Cytotoxic T cell (primary cell): ENCODE measurements around a stretch of chr1.

DNA sequence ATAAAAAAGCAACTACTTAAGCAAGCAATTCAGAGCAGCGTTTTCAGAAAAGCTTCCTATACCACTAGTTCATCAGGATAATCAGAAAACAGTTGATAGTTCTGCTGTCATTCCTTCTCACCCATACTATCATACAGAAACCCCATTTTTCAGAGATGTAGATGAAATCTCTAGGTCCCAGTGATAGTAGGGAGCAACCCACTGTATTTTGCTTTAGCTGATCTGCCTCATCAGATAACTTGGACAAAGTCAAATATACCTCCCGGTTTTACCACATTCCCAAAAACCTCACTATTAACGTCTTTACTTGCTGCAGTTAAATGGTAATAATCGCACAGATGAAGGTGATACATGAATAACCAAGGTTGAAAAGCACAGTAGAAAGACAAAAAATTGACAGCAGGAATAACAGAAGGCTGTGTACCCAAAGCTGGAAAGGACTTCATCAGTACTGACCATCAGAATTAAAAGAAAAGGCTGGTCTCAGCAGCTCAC lies 13.3 kb downstream of the ZNF644 start:
- PRO-cap, 2 experiments, result no peak in any of the 2 experiments

DNA sequence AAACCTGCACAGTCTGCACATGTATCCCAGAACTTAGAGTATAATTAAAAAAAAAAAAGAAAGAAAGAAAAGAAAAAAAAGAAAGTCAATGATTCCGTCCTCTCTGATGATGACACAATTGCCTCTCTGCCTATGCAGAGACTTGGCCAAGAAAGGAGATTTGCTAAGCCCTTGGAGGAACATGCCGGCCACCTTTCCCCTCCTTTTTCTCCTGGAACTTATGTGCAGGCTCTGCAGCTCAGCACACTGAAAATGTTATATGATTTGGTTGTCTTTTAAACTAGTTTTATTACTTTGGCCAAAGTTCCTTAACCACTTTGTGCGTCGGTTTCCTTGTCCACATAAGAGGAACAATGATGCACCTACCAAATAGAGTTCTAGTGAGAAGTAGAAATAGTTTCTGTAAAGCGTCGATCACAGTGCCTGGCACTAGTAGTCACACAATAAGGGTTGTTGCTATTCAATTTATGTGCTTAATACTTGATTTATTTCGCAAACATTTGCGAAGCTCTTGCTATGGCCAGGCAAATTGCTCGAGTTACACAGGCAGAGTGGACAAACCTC lies 111.5 kb upstream of the ZNF644 start:
- PRO-cap, 2 experiments, result no peak in any of the 2 experiments

DNA sequence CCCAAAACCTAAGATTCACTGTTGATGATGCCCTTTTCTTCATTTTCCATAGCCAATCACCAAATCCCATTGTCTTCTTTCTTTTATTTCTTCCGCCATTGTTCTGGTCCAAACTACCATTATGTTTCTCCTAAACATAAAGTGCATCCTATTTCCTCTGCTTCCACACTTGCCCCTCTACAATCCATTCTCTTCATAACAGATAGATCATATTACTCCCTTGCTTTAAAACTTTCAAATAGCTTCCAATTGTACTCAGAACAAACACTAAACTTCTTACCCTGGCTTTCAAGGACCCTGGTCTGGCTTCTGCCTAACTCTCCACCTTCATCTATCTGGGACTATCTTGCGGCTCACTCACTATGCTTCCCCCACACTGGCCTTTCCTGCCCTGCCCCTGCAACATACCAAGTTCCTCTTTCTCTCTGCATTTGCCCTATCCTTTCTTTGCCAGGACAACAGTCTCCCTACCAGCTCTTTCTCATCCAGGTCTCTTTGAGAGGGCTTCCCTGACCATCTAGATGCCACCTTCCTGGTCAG lies 882 bp upstream of the CDC7 start:
- PRO-cap, 2 experiments, result no peak in any of the 2 experiments

DNA sequence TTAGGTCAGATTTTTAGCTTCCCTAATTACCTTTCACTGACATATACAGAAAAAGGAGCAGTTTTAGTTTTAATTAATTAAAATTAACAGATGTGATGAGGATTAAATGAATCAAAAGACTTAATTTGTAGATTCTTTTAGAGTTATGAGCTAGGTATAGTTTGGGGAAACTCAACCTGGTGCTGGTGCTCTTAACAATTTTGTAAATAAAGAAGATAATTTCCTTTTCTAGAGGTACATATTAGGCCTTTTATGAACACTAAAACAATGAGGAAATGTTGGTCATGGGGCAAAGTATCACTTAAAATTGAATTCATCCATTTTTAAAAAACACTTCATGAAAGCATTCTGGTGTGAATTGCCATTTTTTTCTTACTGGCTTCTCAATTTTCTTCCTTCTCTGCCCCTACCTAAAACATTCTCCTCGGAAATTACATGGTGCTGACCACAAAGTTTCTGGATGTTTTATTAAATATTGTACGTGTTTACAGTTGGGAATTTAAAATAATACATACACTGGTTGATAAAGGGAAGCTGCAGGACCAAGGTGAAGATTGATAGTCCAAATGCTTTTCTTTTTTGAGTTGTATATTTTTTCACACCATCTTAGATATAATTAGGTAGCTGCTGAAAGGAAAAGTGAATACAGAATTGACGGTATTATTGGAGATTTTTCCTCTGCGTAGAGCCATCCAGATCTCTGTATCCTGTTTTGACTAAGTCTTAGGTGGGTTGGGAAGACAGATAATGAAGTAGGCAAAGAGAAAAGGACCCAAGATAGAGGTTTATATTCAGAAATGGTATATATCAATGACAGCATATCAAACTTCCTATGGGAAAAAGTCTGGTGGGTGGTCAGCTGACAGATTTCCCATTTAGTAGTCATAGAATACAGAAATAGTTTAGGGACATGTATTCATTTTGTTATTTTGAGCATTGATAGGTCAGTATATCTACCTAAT lies 24.3 kb downstream of the CDC7 start:
- PRO-cap, 2 experiments, result no peak in any of the 2 experiments

DNA sequence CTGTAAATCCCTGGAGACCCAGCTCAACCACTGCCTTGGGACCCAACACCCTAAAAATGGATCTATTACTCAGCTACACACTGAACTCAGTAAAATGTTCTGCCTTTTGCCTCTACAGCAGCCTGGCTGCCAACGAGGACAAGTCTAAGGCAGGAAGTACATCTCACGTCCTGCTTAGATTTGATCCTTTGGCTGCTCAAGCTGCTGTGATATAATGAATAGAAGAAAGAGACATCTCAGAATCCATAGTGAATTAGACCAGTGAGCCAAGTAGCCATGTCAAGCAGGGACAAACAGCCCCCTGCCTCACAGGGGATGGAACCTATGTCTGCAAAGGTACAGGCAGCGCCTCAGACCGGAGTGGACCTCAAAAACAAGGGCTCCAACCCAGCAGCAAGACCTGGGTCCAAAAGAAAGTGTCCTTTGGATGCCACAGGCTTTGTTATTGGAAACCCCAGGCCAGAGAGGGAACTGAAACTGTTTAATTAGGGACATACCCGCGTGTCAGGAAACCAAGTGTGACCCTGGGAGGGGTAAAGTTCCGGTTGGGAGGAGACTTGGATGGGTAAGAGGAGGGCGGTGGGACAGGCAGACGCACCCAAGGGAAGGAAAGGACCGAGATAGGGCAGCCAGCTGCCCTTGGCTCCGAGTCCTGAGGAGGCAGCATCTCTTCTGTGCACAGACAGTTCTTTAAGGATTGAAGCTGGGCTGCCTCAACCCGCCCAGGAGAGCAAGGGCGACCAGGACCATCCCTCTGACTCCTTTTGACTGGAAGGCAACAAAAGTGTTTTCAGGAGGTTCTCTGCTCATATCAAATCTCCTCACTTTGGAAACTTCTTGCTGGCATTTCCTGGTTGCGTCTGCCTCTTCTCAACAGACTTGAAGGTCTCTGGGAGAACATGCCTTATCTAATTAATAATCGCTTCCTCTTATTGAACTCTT lies 71.3 kb downstream of the CDC7 start:
- PRO-cap, 2 experiments, result no peak in any of the 2 experiments

DNA sequence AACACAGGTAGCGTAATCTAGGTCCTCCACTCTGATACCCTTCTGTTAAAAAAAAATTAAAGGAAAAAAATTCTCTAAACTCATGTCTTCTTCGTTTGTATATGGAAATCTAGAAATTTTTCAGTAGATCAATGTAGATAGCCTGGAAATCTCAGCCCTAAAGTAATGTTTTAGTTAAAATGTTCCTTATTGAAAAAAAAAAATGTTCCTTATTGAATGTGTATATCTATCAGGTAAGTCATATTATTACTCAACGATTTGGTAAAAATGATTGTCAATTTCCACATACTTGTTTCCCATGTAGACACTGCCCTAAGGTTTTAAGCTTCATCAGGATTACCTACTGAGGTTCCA lies 181.2 kb downstream of the CDC7 start:
- PRO-cap, 2 experiments, result no peak in any of the 2 experiments

- PRO-cap, 2 experiments, result no peak in any of the 2 experiments
These were observed 80.6 kb downstream of the TGFBR3 start for GRCh38 chr1:91805299-91805836.

- PRO-cap, 2 experiments, result no peak in any of the 2 experiments
These were observed 20.3 kb downstream of the GLMN start for GRCh38 chr1:92278213-92279082.

- PRO-cap, 2 experiments, result no peak in any of the 2 experiments
These were observed 60.6 kb downstream of the RPAP2 start for GRCh38 chr1:92359419-92359859.

DNA sequence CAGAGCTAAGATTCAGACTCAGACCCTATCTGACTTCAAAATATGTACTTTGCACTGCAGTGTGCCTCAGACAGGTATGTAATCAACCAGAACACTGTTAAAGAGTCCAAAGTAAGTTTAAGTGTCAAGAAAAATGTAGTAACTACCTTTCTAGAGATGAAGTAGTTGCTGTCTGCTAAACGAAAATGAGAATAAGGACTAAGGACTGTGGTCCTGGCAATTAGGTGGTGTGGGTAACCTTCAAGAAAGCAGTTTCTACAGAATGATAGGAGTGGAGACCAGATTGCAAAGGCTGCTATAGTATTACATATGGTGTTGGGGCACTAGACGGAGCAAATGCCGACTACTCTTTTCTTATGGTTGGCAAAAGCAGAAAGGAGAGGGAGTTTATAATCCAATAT lies 61.2 kb downstream of the RPAP2 start:
- PRO-cap, 2 experiments, result no peak in any of the 2 experiments

- PRO-cap, 2 experiments, result peak in 2 of 2 experiments; most common plus-strand start chr1:92483409 (in 2); most common minus-strand start chr1:92483305 (in 2)
These were observed 3.8 kb downstream of the GFI1 start for GRCh38 chr1:92482882-92483465.

DNA sequence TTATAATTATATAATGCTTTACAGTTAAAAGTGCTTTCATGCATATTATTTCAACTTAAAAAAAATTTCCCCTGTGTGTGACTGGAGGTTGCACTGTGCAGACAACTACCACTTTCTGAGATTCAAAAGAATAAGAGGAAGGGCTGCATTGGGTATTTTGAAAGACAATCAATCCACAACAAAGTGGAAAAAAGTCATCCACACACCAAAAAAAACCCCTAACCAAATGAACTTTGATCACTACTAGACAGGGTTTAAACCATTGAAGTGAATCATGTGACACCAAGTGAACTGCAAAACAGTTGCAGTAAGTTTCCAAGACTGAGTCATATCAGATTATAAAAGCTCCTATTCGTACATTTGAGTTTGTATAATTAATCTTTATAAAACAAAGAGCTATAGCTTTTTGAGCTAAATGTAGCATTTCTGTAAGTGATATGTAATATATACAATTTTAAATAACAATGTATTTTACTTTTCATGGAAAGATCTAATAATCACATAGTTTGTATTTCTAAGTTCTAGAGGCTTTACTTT lies 50.3 kb upstream of the GFI1 start:
- PRO-cap, 2 experiments, result peak in 2 of 2 experiments; most common plus-strand start position 301 of the sequence (in 2); most common minus-strand start position 132 of the sequence (in 1)

GRCh38 chr1:92542089-92542691 lies 55.5 kb upstream of the GFI1 start:
- PRO-cap, 2 experiments, result no peak in any of the 2 experiments

GRCh38 chr1:92694273-92694586 lies 90.7 kb downstream of the EVI5 start:
- PRO-cap, 2 experiments, result no peak in any of the 2 experiments

DNA sequence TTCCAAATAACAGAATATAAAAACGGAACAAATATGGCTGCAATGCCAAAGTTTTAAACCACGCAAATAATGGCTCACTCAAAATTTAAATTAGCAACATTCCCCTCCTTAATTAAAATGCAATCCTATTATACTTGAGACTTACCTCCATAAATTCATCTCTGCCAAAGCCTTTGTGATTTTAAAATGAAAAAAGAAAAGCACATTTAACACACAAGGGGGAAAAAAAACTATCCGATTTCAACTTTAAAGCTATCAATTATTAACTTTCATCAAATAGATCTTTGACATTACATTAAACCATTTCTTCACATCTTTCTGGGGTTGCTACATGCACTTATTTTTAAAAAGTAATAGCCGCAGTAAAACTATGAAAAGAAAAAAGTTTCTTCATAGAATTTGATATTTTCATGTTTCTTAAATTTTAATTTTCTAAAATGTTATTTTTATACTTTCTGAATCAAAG lies 71.0 kb downstream of the EVI5 start:
- PRO-cap, 2 experiments, result no peak in any of the 2 experiments

GRCh38 chr1:92755307-92756210 lies 29.3 kb downstream of the EVI5 start:
- PRO-cap, 2 experiments, result no peak in any of the 2 experiments

DNA sequence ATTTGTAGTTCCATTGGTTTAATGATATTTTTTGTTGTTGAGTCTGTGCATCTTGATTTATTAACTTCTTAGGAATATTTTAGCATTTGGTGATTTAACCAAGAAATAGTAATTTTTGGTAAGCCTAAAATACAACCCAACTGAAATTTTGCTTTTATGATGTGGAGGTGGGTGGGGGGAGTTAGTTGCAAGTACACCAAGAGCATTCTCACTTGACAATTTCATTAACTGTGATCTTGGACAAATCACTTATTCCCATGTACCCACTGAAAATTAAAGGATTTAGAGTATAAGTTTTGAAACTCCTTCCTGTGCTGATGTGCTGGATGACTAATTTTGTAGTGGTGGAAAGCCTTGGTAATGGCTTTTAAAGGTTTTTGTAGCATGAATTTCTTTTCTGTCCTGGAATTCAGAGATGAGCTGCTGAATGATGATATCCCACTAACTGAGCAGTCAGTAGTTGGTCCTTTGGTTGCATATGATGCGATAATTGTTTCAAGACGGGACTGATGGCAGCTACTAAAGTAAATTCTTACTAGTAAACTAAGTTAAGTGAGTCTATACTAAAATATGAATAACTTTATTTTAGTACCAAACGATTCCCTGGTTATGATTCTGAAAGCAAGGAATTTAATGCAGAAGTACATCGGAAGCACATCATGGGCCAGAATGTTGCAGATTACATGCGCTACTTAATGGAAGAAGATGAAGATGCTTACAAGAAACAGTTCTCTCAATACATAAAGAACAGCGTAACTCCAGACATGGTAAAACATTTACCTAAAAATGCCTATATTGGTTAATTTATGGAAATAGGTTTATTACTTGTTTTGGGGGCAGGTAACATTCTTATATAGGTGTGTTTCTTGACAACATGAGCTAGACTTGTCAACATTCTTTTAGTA lies 5.3 kb downstream of the RPL5 start:
- PRO-cap, 2 experiments, result peak in 1 of 2 experiments; most common plus-strand start position 424 of the sequence (in 1)

DNA sequence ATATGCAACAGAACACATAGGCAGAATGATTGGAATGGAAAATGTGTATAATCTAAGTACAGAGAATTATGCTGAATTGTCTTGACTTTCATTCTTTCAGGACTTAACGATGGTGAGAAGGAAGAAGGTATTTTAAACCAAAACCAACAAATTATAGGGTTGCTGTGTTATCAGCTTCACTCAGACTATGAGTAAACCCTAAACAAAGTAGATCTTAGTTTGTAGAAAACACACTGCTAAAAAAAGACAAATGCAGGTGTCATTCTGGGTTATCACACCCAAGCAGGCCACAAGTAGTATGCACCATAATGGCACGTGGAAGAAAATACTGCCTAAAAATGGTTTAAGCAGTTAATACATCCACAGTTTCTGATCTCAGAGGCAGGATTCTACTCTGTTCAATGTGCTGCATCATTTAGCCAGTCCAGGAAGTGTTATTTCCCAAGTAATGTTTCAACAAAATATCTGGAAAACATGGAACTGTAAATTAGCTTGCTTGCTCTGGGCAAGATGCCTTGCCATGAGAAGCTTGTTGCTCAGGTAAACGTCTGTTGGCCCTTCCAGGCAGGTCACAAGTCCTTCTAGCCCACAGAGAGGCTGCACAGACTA lies 4.2 kb downstream of the DIPK1A start:
- PRO-cap, 2 experiments, result peak in 1 of 2 experiments; most common minus-strand start position 189 of the sequence (in 1)

GRCh38 chr1:92995481-92995937 lies 34.2 kb upstream of the DIPK1A start:
- PRO-cap, 2 experiments, result no peak in any of the 2 experiments

DNA sequence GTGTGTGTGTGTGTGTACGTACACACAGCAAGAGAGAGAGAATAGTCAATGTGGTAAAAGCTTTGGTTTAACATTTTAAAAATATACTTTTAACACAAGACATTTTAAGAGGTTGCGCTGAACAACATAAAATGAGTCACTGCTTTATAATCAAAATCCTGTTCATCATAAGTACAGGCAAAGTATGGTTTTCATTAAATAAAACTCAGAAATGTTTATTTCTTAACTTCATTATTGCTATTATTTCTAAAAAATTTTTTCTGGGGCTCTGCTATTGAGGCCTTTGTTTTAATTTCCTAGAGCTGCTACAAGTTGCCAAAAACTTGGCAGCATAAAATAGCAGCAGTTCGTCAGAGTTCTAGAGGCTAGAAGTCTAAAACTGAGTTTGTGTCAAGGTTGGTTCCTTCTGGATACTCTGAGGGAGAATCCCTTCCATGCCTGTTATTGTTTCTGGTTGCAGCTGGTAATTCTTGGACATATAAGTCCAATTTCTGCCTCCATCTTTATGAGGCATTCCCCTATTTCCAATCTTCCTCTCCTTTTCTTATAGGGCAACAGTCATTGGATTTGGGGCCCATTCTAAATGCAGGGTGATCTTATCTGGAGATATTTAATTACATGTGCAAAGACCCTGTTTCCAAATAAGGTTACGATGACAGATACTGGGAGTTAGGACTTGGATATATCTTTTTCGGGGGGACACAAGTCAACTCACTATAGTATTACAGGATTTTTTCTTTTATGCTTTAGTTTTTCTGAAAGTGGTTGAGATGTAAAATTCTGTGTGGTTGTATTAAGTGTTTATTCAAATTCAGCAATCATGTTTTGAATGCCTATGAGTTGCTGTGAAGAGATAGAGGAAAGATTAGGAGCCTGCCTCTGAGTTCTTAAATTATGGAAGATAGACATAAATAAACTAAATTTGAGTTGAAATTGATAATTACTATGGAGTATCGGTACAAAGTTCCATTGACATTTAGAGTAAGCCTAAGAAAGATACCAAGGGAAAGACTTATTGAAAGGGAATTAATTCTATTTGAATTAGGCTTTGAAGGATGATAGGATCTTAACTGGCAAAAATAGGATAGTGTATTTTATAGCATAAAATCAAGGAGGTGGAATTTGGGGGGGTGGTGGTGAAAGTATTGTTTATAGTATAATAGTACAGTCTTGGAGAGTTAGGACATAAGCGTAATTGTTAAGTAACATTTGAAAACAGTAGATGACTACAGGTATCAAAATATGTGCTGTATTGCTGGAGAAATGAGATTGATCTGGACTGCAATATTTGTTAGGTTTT lies 33.6 kb downstream of the TMED5 start:
- PRO-cap, 2 experiments, result no peak in any of the 2 experiments